Hematopoietic multipotent progenitor cell (in vitro differentiated cells): Measurements from ENCODE around the genes ELK4 and NUCKS1.

GRCh38 chr1:204461269-204461959 is 33.2 kb downstream of the PIK3C2B start:
- CAGE, long polyA plus RNA = no peak

- CAGE, long polyA plus RNA = no peak
These were observed 9.2 kb upstream of the MDM4 start for GRCh38 chr1:204506977-204507385.

- CAGE, long polyA plus RNA = no peak
These were observed 39.9 kb downstream of the MDM4 start for GRCh38 chr1:204555877-204556695.

DNA sequence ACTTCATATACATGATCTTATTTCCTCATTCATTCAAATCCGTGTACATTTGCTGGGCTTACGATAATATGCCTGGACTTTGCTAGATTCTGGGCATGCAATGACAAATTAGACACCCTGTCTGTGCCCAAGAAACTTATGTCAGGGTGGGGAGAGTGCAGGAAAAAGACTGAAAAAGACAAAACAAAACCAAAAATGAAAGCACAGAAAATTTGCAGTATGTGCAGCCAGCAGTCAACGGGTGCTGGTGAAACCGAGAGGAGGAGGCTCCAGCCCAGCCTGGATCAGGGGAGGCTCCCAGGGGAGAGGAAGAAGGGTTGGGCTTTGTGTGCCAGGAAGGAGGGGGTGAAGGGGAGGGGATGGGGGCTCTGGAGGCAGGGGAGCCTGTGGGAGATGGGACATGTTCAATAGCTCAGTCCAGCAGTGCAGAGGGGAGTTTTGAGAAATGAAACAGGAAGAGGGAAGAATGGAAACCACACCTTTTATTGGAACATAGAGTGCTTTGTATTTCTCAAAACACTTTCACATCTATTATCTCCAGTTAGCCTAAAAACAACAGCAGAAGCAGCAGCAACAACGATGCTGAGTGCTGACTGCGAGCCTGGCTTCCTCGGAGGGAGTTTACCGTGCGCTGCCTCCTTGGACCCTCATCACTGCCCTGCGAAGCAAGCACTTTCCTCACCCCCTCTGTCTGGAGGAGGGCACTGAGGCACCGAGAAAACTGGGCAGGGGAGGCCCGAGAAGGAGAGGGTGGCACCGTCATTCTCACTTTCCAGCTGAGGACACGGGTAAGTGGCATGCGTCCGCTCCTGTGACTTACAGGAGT is 62.7 kb downstream of the MDM4 start:
- CAGE, long polyA plus RNA = no peak

DNA sequence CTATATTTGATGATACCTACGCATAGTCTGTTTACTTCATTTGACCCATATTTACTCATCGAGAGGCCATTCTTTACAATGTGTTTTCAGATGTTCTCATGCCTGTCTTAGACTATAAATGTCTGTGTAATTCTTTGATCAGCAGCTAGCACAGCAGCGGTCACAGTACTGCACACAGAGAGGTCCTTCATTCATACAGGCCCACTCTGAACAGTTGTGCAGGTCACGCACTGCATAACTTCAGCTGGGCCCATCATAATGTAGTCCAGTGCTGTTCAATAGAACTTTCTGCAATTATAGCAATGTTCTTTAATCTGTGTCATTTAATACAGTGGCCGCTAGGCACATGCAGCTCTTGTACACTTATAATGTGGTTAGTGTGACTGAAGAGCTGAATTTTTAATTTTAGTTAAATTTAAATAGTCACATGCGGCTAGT is 6.6 kb upstream of the NFASC start:
- CAGE, long polyA plus RNA = no peak

GRCh38 chr1:205175407-205176197 is 35.9 kb downstream of the DSTYK start:
- CAGE, long polyA plus RNA = no peak

- CAGE, long polyA plus RNA = no peak
These were observed 922 bp downstream of the NUAK2 start for GRCh38 chr1:205320586-205321060.

- CAGE, long polyA plus RNA = no peak
These were observed 3.3 kb upstream of the KLHDC8A start for GRCh38 chr1:205359596-205360801.

DNA sequence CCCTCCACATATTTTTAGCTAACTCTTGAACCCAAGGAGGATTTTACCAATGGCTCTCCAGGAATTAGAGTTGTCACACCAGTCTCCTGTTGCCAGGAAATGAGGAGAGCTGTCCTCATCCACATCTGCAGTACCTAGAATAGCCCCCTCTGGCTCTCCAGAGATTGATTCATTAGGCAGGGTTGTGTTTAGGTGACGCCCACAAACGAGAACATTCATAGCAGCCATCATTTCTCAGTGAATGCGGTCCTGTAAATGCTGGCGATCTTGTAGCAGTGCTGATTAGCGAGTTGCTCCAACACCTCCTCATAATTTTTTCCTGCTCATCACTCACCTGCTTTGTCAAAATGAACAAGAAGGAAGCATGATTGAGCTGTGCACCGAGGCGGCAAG is 16.3 kb upstream of the KLHDC8A start:
- CAGE, long polyA plus RNA = no peak

GRCh38 chr1:205581944-205582788 is 13.4 kb downstream of the MFSD4A start:
- CAGE, long polyA plus RNA = no peak

- CAGE, long polyA plus RNA = no peak
These were observed 14.1 kb downstream of the MFSD4A start for GRCh38 chr1:205582789-205583371.

DNA sequence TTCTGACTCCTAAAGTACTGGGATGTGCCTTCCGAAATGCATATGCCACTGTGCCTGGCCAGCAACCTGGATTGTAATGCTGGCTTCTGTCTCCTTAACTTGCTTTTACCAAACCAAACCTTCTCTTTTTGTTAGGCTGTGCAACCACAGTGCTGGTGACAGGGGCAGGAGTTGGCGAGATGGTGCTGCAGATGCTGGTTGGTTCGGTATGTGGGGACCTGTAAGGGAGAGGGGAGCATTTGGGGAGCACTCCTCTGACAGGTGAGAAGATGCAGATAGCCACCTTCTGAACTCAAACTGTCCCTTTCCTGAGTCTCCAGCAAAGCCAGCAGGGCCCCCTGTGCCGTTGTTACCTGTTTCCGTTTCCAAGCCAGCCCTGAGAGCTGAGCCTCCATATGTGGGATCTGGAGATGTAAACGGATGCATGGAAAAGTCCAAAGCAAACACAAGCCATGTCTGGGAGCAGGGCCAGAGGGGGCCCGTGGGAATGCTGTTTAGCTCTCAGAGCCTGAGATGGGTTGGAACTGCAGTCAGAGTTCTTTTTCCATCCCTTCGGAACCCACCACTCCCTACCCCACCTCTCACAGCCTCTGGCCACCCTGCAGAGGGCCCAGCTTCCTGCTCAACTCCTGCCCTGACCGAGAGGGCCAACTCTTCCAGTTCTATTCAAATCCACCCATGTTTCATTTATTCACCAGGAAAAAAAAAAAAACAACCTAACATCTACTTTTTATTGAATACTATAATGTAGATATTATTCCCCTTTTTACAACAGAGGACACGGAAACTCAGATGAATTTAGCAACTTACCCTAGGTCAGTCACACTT is 29.0 kb downstream of the MFSD4A start:
- CAGE, long polyA plus RNA = no peak

DNA sequence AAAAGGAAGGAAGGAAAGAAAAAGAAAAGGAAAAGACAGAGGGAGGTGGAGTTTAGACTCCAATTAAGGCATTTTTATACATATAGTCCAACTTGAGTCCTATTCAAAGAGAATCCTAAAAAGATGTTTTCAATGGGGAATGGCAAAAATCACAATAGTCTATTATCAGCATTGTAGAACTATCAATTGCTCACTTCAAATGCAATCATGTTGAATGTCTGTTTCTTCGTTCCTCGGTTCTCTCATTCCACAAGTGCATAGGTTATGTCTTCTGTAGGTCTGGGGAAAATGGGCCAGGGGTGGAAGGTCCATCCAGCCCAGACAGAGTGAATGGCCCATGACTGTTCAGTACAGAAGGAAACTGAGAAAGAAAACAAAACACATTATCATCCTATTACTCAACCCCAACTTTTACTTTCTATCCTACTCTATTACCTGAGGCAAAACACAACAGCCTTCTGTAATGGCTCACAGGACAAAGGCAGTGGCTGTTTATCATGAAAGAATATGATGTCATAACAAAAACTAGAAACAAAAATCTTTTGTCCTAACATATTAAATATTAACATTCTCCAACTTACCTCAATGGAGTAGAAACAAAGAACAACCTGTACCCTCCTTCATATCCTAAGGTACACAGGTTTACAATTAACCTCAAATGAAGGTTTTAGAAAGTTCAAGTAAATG is 15.4 kb downstream of the ELK4 start:
- CAGE, long polyA plus RNA = no peak

- CAGE, long polyA plus RNA = no peak
These were observed at the start of gene ELK4 for GRCh38 chr1:205631943-205632128. TSS of gene ELK4 (minus strand) at chr1:205632011.

- CAGE, long polyA plus RNA = no peak
These were observed 29.6 kb downstream of the NUCKS1 start for GRCh38 chr1:205720194-205721051.

DNA sequence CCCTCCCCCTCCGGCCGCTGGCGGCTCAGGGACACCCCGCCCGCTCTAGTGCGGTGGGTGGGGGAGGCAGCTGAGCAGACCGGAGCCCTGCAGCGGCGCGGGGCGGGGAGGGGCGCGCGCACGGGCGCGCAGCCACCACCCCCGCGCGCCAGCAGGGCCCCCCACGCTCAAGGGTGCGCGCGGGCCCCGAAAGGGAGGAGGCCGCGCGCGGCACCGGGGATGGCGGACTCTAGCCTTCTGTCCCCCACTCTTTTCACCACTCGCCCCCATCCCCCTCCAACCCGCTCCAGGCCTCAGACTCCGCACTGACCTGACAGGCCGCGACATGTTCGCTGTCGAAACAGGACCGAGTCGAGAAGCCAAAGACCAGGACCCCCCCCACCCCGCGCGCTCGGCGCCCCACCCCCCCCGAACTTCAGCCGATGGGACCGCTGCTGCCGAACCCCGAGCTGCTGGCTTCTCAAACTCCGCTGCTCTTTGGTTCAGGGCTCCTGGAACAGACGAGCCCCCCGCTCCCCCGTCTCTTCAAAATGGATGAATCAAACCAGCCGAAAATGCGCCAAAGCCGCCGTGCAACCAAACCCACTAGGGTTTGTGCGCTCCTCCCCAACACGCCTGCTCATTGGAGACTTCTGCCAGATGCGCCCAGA is at the start of gene NUCKS1:
NUCKS1 (minus strand) TSS at position 536 of the 650 bp plus-strand sequence.
- CAGE, long polyA plus RNA = start-site peak on the minus strand centred at position 356 of the sequence, 50 bp wide, 942 reads

DNA sequence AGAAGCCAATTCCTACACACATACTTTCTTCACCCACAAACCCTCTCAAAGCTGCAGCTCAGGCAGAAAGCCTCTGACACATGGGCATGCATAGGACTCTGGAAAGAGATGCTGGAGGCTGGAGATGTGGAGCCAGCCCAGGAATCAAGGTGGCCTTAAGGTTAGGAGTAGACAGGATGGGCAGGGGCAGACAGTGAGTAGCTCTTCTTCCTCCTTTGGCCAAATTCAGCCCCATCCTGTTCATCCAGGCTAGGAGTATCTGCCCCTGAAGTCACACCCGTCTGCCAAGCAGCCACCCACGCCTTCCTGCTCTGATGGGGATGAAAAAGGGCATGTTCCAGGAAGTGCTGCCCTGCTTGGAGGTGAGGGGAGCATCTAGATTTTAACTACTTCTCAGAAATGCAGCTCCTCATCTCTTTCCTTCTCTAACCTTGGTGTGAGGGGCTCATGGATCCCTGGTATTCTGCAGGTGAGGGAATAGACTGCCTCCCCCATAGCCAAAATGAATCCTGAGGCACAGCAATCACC is 7.7 kb downstream of the SLC41A1 start:
- CAGE, long polyA plus RNA = no peak

DNA sequence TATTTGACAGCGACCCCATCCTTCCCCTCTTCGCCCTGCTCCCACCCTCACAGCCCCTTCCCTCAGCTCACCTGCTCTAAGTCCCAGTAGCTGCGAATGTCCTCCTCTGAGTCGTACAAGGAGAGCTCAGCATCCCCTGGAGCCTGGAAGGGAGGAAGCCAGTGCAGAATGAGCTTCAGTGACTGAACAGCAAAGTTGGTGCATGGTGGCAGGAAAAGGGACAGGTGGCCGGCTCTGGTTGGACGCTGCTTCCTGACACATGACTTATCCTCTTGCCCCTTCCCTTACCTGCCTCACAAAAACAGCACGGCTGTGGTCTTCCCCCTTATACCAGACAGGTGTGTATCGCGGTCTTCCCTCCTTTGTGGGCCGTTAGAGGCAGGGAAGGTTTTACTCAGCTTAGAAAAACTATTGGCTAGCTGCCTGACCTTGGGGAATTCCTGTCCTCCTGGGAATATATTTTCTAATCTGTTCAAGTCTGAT is 26.0 kb downstream of the SLC26A9 start:
- CAGE, long polyA plus RNA = no peak

GRCh38 chr1:205918723-205919414 is 24.4 kb downstream of the SLC26A9 start:
- CAGE, long polyA plus RNA = no peak

- CAGE, long polyA plus RNA = no peak
These were observed 2.6 kb downstream of the CTSE start for GRCh38 chr1:206020968-206021617.